Fibroblast of villous mesenchyme (primary cell): ENCODE measurements around a stretch of chr17.

DNA sequence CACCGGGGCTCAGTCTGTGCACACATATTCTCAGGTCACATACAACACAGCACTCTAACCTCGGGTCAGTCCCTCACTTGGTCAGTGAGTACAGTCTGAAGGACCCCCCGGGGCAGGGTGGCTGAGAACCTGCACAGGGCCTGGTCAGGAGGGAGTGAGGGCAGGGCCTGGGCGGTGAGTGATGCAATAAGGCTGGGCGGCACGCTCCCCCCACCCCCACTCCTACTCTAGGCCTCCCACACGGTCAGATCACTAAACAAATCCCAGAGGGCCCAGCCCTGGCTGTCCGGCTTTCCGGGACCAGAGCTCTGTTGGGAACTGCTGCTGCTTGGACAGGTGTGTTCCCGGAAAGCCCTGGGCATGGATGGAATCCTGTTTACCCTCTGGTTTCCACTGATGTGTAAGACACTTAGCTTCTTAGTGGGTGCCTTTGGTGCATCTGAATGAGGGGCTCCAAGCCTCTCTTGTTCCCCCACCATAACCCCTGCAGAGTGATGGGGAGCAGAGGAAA lies 972 bp upstream of the DOC2B start:
- CAGE, long polyA plus RNA, result no peak

DNA sequence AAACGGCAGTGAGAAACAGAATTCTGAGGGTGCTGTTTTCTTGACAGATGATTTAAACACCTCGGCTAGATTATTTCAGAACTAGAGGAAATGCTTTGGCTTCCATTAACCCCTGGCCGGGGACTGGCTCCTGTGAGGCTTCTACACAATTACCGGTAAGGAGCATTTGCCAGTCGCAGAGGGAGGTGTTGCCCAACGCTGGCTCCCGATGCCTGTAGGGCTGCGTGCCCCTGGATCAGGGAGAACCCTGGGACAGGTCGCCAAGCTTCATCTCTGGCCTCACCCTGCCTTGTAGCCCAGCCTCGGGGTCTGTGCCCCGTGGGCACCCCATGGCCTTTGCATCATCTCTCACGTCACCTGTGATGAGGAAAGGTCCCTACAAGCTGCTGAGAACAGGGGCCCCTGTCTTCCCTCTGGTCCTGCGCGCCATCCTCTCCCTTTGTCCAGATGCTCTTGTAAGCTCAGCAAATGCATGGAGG lies 85.3 kb upstream of the DOC2B start:
- CAGE, long polyA plus RNA, result no peak

DNA sequence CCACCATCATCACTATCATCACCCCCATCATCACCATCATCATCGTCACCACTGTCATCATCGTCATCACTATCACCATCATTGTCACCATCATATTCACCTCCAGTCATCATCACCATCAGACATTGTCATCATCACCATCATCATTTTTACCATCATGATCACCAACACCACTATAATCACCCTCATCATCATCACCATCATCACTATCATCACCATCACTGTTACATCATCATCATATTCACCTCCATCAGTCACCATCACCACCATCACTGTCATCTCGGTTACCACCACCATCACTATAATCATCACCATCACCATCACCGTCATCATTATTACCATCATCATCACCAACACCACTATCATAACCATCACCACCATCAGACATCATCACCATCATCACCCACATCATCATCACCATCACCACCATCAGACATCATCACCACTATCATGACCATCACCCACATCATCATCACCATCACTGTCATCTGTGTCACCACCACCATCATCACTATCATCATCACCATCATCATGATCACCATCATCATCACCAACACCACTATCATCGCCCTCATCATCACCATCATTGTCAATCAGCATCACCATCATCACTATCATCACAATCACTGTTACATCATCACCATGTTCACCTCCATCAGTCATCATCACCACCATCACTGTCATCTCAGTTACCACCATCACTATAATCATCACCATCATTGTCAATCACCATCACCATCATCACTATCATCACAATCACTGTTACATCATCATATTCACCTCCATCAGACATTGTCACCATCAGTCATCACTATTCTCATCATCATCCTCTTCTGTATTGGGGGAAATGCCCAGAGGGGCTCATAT lies 8.4 kb downstream of the RPH3AL start:
- CAGE, long polyA plus RNA, result no peak

DNA sequence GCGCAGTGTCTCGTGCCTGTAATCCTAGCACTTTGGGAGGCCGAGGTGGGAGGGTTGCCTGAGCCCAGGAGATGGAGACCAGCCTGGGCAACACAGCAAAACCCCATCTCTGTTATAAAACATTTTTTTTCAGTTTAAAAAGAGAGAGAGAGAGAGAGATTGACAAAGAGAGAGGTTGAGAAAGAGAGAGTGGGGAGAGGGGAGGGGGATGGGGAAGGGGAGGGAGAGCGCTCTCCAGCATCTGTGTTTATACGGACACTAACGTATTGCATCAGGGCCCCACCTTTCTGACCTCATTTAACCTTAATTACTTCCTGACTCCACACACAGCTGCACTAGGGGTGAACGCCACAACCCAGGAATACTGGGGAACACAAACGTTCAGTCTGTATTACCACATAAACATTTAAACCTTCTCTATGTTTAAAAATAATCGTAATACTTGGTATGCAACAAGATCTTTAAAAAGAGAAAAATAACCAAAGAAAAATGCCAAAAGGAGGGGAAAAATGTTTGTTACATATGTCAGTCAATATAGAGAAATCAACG lies 24.9 kb upstream of the RPH3AL start:
- CAGE, long polyA plus RNA, result no peak

- CAGE, long polyA plus RNA, result no peak
Observed at GRCh38 chr17:382581-383436, 27.3 kb upstream of the C17orf97 start.

GRCh38 chr17:511349-511656 lies 101.2 kb downstream of the C17orf97 start:
- CAGE, long polyA plus RNA, result no peak

DNA sequence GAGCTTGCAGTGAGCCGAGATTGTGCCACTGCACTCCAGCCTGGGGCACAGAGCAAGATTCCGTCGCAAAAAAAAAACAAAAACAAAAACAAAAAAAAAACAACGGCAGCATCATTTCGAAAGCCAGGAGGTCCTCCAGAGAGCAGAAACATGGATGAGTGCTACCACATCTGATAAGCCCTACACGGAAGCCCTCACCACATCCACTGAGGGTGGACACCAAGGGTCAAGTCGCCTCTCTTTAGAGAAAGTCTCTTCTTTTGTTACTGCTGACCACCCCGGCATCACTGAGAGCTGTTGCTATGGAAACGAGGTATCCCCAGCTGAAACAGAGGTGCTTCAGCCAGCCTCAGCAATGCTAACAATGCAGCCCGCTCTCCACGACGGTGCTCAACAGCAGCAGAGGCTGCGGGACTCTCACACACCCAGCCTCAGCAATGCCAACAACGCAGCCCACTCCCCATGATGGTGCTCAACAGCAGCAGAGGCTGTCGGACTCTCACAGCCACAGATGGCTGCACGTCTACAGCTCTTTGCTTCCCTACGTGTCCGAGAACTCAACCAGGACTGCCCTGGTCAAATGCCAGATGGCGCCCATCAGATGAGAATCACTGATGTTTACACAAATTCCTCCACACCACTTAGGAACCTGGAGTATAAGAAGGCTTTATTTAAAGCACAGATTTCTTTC lies 41.4 kb downstream of the VPS53 start:
- CAGE, long polyA plus RNA, result no peak

- CAGE, long polyA plus RNA, result no peak
Observed at GRCh38 chr17:733286-733661, 878 bp downstream of the TLCD3A start.

DNA sequence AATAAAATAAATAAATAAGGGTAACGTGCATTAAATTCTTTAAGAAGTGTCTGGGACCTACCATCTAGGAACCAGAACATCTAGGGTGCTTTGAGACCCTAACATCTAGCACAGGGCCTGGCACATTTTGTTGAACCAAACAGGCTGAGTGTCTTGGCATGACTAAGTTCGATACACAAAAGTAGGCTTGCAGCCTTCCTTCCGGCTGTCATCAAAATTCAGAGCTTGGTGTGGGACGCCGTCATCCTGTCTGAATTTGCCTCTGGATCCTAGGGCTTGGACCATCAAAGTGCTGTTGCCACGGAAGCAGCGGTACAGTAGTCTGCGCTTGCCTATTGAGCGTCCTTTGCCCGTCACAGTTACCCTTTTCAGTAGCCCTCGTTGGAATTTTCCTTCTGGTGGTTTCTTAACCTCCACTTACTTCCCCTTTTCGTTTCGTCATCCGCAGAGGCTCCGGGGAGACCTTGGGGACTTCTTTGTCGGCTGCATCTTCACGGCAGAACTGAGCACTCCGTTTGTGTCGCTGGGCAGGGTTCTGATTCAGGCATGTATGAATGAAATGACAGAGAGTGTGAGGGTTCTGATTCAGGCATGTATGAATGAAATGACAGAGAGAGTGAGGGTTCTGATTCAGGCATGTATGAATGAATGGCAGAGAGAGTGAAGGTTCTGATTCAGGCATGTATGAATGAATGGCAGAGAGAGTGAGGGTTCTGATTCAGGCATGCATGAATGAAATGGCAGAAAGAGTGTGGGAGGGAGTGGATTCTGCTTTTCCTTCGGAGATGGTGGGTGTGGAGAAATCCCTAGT lies 7.9 kb downstream of the TLCD3A start:
- CAGE, long polyA plus RNA, result no peak

GRCh38 chr17:803111-804205 lies 21.3 kb downstream of the MRM3 start:
- CAGE, long polyA plus RNA, result no peak

DNA sequence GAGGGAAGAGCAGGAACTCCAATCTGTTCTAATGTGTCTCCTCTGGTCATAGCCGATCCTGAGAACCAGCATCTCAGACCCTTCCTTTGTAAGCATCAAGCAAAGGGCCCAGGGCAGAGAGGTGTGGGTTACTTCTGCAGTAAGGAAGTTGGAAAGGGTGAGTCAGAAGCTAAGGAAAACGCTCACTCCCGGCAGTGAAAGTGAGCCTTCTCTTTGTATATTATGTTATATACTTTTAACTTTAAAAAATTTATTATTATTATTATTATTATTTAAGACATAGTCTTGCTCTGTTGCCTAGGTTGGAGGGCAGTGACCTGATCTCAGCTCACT lies 77.7 kb downstream of the MRM3 start:
- CAGE, long polyA plus RNA, result no peak

- CAGE, long polyA plus RNA, result no peak
Observed at GRCh38 chr17:1002290-1003346, 5.7 kb downstream of the TIMM22 start.

- CAGE, long polyA plus RNA, result no peak
Observed at GRCh38 chr17:1279730-1280139, 273 bp downstream of the TRARG1 start.

DNA sequence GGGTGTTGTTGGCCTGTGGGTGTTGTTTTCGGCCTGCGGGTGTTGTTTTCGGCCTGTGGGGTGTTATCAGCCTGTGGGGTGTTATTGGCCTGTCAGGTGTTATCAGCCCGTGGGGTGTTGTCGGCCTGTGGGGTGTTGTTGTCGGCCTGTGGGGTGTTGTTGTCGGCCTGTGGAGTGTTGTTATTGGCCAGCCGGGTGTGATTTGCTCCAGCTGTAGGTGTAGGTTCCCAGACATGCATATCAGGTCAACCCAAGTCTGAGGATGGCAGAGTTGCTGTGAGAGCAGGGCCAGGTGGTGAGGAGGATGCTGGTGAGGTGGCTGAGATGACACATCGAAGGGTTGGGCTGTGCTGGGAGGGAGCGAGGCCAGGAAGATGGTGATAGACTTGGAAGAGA lies 7.2 kb downstream of the TRARG1 start:
- CAGE, long polyA plus RNA, result no peak

GRCh38 chr17:1298573-1299066 lies 19.2 kb downstream of the TRARG1 start:
- CAGE, long polyA plus RNA, result no peak

- CAGE, long polyA plus RNA, result no peak
Observed at GRCh38 chr17:1353786-1354333, 46.2 kb downstream of the YWHAE start.

GRCh38 chr17:1462199-1462941 lies 6.3 kb upstream of the CRK start:
- CAGE, long polyA plus RNA, result no peak

GRCh38 chr17:1509502-1509877 lies 6.9 kb downstream of the INPP5K start:
- CAGE, long polyA plus RNA, result no peak

GRCh38 chr17:1511140-1512537 lies 4.8 kb downstream of the INPP5K start:
- CAGE, long polyA plus RNA, result no peak

GRCh38 chr17:1534935-1535982 lies 18.8 kb upstream of the INPP5K start:
- CAGE, long polyA plus RNA, result no peak